ENCODE results near the genes OR51A7, OR51A2 and OR51B5.

DNA sequence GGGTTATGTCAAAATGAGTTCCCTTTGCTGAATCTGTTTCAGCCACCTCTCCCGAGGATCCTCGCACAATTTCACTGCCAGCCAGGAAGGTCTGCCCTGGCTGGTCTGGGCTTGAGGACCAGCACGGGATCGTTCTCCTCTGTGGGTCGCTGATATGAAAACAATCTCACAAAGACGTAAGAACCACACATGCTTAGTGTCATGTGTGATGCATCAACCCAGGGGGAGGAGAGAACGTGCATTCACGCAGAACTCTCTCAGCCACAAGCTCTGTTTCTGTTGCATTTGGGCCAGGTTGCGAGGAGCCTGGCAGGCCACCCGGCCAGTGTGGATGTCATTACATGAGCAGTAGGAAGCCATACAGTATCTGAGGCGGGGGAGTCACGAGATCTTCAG, 132.7 kb downstream of the CDKN1C start:
- RAMPAGE, long total RNA: no peak
- RRBS: no CpG with 5 or more reads among the region's 12 CpGs

- RAMPAGE, long total RNA: no peak
- RRBS: no CpG with 5 or more reads among the region's 18 CpGs
Observed at GRCh38 chr11:2868082-2868604, 17.4 kb downstream of the CDKN1C start.

- RAMPAGE, long total RNA: no peak
- RRBS: 0% methylated on average over 6 of the region's 86 CpGs
Observed at GRCh38 chr11:2884860-2885486, 602 bp downstream of the CDKN1C start.

GRCh38 chr11:2904050-2905279, 2.4 kb downstream of the SLC22A18 start:
- RAMPAGE, long total RNA: no peak
- RRBS: 71% methylated on average over 7 of the region's 27 CpGs

DNA sequence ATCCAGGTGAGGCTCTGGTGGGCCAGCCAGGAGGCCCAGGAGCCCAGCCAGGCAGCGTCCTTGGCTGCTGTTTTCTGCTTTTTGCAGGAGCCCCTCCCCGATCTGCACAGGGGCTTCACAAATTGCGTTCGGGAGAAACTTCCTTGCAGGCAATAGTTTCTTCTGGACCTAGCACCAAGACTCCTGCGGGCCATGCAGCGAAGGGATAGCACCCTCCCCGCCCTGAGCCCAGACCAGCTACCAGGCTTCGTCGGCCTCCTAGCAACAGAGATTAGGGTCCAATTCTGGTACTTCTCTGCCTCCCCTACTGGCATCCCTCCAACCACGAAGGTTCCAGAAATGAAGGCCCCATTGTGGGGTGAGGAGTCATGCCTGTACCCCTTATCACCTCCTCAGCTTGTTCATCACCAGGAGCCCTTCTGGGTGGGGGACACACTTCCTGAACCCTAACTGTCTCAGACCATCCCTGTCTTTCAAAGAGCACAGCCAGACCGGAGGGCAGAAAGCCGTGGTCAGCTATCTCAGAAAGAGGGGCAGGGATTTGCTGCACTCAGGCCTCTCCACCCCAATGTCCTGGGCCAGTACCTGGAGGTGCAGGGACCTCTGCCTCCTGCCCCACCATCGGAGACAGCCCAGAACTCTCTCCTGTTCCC, 1.8 kb downstream of the PHLDA2 start:
- RAMPAGE, long total RNA: no peak
- RRBS: no CpG with 5 or more reads among the region's 13 CpGs

DNA sequence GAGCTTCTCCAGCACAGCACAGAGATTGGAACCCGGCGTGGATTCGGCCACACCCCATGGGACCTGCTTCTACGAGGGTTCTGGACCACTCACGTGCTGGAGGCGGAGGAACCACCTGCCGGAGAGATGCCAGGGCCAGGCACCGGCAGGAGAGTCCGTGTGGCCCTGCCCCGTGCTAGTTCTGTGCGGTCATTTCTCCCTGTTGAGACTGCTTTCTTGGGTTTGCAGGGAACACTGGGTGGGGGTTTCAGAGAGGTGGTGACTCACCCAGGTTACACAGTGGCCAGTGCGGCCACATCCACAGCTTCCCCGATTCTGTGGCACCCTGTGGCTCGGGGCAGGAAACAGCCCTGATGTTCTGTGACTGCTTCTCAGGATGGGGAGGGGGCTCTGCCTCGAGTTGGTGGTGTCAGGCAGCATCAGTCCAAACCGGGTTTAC, 3.6 kb upstream of the PHLDA2 start:
- RAMPAGE, long total RNA: no peak
- RRBS: 68% methylated on average over 7 of the region's 16 CpGs

DNA sequence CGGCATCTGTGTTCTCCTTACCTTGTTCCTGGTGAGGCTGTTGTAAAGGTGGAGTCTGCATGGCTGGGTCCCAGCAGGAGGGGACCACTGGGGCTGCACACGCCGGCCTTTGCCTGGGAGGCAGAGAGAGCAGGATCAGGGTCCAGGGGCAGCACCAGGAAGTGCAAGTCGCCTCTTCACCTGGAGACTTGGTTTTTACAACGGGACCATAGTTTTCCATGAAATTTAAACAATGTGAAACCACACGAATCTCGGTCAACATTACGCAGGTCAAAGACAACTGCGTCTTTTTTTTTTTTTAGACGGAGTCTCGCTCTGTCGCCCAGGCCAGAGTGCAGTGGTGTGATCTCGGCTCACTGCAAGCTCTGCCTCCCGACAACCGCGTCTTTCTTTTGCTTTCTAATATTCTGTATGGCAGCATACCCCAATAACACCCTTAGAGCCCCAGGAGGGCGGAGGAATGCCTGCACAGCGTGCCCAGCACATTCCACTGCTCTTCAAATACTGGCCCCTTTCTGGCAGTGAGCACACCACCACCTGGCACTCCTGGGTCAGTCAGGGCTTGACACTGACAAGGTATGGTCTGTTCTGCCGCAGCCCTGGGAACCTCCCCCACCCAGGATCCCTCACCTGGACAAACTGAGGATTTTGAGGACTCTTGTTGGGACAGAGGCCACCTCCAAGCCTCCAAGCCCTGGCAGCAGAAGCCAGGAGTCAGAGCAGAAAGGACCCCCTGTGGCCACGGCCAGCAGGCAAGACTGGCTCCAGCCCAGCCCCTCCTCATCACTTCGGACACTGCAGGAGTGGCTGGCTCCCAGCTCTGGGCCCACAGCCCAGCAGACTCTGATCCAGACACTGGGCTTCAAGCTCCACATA, 14.8 kb downstream of the CARS1 start:
- RAMPAGE, long total RNA: no peak
- RRBS: no CpG with 5 or more reads among the region's 21 CpGs

DNA sequence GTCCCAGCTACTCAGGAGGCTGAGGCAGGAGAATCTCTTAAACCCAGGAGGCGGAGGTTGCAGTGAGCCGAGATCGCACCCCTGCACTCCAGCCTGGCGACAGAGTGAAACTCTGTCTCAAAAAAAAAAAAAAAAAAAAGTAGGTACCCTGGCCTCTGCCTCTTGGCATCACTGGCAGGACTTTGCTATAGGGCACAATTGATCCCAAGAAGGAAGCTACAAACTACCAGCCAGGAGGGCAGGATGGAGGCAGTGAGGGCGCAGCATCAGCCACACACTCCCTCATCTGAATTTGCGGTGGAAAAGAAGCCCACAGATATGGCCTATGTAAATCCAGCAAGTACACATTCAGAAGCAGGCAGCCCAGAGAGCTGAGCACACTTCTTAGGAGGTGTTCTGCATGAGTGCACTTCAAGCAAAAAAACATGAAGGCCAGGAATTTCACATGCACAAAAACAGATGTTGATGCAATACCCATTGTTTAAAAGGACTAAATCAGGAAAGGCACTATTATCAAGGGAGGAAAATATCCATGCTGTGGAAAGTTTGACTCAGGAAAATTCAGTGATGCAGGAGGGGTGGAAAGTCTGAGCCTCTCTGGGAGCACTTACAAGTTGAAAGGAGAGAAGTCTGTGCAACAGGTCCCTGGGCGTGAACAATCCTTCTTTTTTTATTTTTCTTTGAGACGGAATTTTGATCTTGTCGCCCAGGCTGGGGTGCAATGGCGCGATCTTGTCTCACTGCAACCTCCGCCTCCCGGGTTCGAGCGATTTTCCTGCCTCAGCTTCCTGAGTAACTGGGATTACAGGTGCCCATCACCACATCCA, 15.7 kb upstream of the CARS1 start:
- RAMPAGE, long total RNA: no peak
- RRBS: no CpG with 5 or more reads among the region's 15 CpGs

- RAMPAGE, long total RNA: no peak
- RRBS: no CpG with 5 or more reads among the region's 22 CpGs
Observed at GRCh38 chr11:3123373-3123921, 41.7 kb downstream of the OSBPL5 start.

DNA sequence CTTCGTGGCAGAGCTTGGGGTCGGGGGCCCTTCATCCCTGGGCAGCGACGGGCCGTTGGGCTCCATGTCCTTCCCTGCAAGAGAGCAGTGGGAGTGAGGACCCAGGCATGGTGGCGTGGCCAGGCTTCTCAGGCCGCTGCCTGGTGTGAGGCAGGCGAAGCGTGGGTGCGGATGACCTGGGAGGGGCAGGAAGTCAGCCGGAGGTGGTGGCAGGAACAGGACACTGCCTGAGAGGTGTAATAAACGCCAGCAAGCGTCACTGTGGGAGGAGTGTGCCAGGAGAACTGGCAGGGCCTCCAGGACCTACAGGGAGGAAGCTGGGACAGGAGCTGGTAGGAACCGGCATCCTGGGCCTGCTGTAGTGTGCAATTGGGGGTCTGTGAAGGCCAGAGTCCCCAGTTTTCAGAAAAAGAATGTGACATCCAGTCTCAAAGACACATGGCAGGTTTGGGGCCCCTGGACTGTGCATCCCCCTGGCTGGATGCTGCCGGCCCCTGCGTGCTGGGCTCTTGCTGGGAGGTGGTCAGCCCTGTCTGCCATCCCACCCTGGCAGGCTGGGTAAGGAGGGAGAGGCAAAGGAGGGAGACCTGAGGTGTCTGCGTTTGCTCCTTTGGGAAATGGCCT, 38.5 kb downstream of the OSBPL5 start:
- RAMPAGE, long total RNA: no peak
- RRBS: no CpG with 5 or more reads among the region's 17 CpGs

GRCh38 chr11:3815960-3816318, 7.6 kb downstream of the PGAP2 start:
- RAMPAGE, long total RNA: no peak
- RRBS: no CpG with 5 or more reads among the region's 4 CpGs

DNA sequence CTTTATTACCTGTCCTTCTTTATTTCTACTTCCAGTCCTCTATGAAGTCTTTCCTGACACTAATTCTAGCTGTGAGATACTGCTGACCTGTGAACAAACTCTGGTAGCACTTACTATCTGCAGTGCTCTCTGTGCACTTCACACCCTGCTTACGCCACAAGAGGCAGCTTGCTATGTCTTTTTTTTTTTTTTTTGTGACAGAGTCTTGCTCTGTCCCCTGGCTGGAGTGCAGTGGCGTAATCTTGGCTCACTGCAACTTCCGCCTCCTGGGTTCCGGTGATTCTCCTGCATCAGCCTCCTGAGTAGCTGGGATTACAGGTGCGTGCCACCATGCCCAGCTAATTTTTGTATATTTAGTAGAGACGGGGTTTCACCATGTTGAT, 10.8 kb downstream of the STIM1 start:
- RAMPAGE, long total RNA: no peak
- RRBS: no CpG with 5 or more reads among the region's 6 CpGs

- RAMPAGE, long total RNA: no peak
Observed at GRCh38 chr11:3866868-3867460, 11.5 kb downstream of the STIM1 start.

GRCh38 chr11:4069802-4070309, 24.7 kb upstream of the RRM1 start:
- RAMPAGE, long total RNA: no peak
- RRBS: no CpG with 5 or more reads among the region's 5 CpGs

- RAMPAGE, long total RNA: no peak
- RRBS: no CpG with 5 or more reads among the region's 3 CpGs
Observed at GRCh38 chr11:4903388-4903991, at the start of gene OR51A7. OR51A7 (plus strand) TSS chr11:4903783.

- RAMPAGE, long total RNA: no peak
- RRBS: no CpG with 5 or more reads among the region's 2 CpGs
Observed at GRCh38 chr11:4955417-4956121, at the start of gene OR51A2. OR51A2 (minus strand) TSS chr11:4955713.

DNA sequence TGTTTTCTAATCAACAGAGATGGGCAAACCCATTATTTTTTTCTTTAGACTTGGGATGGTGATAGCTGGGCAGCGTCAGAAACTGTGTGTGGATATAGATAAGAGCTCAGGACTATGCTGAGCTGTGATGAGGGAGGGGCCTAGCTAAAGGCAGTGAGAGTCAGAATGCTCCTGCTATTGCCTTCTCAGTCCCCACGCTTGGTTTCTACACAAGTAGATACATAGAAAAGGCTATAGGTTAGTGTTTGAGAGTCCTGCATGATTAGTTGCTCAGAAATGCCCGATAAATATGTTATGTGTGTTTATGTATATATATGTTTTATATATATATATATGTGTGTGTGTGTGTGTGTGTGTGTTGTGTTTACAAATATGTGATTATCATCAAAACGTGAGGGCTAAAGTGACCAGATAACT, 6.1 kb upstream of the HBE1 start:
- RAMPAGE, long total RNA: no peak
- RRBS: no CpG with 5 or more reads among the region's 4 CpGs

- RAMPAGE, long total RNA: no peak
- RRBS: no CpG with 5 or more reads among the region's 6 CpGs
Observed at GRCh38 chr11:5288006-5288638, 13.6 kb downstream of the OR51B4 start.

- RAMPAGE, long total RNA: no peak
- RRBS: no CpG with 5 or more reads among the region's 4 CpGs
Observed at GRCh38 chr11:5343389-5343711, at the start of gene OR51B5. OR51B5 (minus strand) TSS chr11:5343524.

GRCh38 chr11:5505007-5506005, 4.5 kb downstream of the UBQLN3 start:
- RAMPAGE, long total RNA: no peak
- RRBS: no CpG with 5 or more reads among the region's 10 CpGs